Fibroblast of the aortic adventitia (primary cell): ENCODE results near the genes SLC41A2 and CRY1.

GRCh38 chr12:104858560-104858959 lies 99.5 kb downstream of the SLC41A2 start:
- CAGE, long polyA plus RNA: no peak

DNA sequence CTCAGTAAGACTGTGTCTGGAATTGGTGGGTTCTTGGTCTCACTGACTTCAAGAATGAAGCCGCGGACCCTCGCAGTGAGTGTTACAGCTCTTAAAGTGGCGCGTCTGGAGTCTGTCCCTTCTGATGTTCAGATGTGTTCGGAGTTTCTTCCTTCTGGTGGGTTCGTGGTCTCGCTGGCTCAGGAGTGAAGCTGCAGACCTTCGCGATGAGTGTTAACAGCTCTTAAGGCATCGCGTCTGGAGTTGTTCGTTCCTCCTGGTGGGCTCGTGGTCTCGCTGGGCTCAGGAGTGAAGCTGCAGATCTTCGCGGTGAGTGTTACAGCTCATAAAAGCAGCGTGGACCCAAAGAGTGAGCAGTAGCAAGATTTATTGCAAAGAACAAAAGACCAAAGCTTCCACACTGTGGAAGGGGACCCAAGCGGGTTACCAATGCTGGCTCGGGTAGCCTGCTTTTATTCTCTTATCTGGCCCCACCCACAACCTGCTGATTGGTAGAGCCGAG lies 53.5 kb downstream of the SLC41A2 start:
- CAGE, long polyA plus RNA: no peak

DNA sequence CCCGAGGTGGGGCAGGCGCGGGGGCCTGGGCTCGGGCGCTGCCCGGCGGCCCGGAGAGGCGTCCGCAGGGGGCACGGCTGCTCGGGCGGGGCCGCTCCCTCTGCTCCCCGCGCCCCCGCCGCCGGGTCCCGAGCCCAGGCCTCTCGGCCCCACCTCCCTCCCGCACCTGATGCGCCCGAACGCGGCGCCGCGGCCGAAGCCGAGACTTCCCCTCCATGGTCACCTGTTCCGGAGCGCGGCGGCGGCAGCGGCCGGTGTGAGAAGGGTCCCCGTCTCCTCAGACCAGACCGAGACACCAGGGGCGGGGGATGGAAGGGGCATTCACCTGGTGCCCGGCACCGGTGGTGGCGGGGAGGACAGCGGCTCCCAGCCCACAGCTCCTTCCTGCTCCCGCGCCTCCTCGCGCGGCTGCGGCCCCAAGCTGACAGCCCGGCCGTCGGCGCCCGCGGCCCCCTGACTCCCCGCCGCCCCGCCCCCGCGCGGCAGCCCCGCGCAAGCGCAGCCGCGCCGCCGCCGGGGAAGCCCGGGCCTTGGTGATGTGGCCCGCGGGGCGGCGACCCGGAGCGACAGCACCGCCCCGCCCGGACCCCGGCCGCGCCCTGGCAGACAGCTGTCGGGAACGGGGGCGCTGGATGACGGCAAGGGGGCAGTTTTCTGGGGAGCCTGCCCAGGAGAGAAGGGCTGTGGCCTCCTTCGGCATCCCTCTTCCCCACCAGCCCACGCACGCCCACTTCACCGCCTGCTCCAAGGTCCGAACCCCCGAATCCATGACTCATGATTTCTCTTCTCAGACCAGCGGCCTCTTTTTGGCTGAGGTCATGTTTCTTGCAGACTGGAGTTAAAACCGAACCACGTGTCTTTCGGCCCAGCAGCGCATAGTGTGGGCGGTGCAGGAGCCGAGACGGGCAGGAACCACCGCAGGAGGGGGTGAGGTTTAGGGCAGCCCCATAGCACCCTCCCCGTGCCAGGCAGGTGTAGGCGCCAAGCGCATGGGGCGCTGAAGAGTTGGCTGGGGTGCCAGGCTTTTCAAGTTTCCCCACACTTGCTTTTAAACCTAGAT lies at the start of gene SLC41A2:
Gene SLC41A2, minus strand, starts transcription at position 426 of the 1,060 bp plus-strand sequence.
- CAGE, long polyA plus RNA: no peak

DNA sequence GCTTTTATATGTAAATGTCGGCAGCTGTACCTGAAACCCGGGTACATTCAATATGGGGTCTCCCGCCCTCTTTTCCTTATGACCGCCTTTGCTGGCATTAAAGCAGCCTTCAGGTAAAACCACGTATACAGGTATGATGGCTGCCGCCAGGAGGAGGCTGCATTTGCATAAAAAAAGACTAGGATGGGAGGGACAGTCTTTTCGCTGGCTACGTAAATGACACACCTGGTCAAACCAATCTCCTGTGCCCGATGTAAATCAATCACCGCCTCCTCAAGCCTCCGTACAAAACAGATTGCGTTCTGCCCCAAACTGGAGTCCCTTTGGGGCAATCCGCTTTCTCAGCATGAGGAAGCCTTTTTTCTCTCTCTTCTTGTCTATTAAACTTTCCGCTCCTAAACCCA lies 8.1 kb upstream of the ALDH1L2 start:
- CAGE, long polyA plus RNA: no peak

DNA sequence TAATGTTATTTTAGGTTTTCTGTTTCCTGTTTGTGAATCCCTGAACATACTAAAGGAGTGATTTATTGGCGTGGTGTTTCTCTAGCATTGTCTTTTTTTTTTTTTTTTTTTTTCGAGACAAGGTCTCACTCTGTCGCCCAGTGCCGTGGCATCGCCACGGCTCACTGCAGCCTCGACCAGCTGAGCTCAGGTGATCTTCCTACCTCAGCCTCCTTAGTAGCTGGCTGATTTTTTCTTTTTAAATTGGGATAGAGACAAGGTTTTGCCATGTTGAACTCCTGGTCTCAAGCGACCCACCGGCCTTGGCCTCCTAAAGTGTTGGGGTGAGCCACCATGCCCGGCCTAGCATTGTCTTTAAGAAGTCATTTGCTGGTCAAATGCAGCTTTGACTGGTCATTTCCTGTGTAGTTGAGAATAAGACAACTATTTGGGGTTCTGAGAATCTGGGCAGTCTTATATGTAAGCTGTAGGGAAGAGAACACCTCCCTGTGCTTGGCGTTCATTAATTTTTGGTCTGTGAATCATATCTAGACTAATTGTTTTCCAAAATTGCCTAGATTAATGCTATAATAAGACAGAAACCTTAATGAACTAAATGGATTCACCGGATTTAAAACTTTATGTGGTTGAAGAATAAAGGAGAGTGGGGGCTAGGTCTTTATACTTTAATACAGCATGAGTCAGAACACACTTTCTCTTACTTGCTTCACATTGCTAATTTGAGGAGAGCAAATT lies 2.2 kb downstream of the WASHC4 start:
- CAGE, long polyA plus RNA: no peak

DNA sequence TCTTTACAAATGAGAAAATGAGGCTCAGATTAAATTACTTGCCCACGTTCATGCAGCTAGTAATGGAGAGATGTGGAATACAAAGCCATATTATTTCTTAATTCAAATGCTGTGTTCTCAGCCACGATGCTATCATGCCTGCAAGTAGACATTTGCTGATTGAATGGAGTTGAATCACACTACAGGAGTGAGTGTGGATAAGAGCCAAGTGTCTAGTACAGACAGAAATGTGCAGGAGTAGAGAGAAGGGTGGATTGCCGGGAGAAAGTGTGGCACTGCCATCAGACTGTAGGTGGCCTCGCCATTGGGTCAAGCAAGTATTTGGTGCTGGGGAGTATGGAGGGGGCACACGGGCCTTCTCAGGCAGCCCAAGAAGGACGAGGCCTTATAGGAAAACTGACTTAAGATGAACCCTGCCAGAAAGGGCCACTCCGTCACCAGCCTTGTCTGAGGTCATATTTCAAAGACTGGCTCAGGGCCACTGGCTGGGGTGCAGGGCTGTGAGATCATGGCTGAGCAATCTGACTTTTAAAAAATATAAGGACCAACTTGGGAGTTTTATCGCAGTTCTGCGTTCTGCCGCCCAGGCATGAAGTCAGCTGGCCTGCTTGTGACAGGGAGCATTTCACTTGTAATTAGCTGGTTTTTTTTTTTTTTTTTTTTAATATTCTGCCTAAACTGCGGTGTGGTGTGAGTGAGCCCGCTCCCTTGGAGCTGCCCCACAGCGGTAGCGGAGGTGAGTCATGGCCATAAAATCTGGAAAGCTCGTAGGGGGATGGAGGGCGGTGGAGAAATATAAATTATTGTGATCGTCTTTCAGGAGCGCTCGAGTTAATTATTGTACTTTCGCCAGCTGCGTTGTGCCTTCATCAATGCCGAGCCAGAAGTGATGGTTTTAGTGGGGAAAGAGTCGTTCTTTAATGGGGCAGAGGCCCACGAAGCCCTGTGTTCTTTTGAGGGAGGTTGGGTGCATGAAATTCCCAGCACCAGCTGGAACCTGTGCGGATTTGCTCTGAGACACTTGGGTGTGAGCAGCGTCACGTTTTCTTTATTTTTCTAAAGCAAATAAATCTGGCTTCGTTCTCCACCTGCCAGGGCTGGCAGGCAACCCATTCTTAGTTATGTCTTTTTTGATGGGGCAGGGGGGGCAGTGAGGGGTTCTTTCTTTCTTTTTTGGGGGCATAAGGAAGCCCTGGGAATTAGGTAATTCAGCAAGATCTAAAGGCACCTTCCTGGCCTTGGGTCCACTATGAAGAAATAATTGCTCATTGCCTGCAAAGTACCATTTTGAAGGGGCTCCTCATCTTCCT lies 231.8 kb downstream of the C12orf75 start:
- CAGE, long polyA plus RNA: no peak

- CAGE, long polyA plus RNA: no peak
Measured at GRCh38 chr12:105741629-105742192, 397.0 kb downstream of the NUAK1 start.

DNA sequence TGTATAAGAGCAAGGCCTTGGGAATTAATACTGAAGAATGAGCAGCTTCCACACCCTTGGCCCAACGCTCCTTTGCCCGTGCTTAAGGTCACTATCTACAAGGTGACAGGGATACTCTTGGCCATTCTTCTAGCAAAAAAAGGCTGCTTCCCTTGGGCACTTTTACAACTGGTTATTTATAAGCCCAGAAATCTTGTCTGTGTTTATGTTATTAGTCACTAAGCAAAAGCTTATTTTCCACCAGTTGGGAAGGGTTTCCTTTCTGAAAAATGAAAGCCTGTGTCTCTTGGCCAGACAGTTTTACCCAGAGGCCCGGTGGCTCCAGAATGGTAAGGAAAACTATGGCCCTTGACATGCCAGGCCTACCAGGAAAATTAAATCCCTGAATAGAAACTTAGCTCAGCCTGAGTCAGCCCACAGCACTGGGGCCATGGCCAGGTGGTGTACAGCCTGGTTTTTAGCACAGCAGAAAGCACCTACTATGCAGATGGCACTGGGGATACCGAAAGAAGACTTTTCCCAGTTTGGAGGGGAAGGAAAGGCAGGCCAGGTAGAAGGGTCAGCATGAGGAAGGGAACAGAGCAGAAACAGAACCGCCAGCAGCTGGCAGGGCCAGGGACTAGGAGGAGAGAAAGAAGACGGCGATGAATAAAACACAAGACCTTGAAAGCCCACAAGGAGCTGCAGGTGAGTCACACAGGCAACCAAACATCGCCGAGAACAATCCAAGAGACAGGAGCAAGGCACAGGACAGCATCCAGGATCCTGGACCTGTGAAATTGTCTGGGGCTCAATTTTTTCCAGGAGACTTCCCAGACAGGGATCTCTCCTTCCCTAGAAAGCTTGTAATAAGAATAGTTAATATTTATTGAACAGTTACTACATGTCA lies 47.6 kb downstream of the NUAK1 start:
- CAGE, long polyA plus RNA: no peak

- CAGE, long polyA plus RNA: no peak
Measured at GRCh38 chr12:106120219-106121276, 18.2 kb downstream of the NUAK1 start.

- CAGE, long polyA plus RNA: no peak
Measured at GRCh38 chr12:106121925-106122371, 16.8 kb downstream of the NUAK1 start.

DNA sequence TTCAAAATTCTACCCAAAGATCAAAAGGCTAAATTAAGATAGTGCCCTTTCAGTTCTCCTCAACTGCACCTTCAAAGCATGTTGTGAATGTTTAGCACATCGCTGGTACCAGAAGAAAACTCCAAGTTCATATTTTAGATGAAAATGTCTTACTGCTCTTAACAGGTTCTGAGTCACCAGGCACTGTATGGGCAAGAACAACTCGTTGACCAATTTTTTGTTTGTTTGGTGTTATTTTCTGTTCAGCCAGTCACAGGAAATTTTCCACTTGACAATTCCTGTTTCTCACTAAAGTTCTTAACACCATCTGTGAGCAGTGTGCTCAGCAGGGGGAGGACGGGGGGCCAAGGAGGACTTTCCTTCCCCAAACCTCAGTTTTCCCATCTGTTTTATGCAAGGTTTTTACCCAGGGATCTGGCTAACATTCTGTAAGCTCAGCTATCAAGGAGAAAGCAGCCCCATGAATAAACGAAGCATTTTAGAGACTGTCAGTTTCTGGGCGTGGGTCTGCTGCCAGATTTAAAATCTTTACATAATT lies 3.0 kb downstream of the NUAK1 start:
- CAGE, long polyA plus RNA: no peak

DNA sequence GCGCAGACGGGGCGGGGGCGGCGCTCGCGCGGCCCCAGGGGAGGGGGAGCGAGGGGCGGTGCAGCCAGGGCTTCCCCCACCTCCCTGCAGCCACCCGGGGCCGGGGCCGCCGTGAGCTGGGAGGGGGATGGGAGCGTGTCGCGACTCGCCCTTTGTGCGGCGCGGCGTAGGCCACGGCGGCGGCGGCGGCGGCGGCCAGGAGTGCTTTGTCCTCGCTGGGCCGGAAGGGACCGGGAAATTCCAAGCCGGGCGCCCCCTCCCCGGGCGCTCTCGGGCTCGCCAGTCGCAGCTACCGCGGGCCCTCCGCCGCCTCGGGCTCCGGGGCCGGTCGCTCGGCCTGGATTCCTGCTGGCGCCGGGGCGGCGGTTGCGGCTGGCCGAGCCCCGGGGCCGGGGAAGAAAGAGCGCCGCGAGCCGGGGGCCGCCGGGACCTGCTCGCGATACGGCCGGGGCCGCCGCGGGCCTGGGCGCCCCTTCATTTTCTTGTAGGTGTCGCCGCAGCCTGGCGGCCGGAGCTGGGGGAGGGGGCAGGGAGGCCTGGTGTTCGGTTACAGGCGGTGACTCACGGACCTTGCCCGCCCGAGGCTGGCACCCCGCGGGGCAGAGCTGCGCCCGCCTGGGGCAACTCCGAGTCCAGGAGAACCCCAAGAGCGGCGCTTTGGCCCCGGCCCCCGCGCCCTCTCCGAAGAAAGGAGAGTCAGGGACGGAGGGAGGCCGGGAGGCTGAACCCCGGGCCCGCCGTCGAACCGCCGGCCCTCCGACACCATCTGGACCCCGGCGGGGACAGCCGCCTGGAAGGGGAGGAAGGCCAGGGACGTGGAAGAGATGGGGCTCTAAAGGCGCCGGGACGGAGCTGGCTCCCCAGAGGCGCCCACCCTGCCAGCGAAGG lies 512 bp upstream of the NUAK1 start:
- CAGE, long polyA plus RNA: no peak

GRCh38 chr12:106227350-106228152 lies 20.3 kb downstream of the CKAP4 start:
- CAGE, long polyA plus RNA: no peak

GRCh38 chr12:106239648-106240532 lies 7.9 kb downstream of the CKAP4 start:
- CAGE, long polyA plus RNA: no peak

GRCh38 chr12:107074034-107074752 lies 19.2 kb downstream of the CRY1 start:
- CAGE, long polyA plus RNA: no peak

DNA sequence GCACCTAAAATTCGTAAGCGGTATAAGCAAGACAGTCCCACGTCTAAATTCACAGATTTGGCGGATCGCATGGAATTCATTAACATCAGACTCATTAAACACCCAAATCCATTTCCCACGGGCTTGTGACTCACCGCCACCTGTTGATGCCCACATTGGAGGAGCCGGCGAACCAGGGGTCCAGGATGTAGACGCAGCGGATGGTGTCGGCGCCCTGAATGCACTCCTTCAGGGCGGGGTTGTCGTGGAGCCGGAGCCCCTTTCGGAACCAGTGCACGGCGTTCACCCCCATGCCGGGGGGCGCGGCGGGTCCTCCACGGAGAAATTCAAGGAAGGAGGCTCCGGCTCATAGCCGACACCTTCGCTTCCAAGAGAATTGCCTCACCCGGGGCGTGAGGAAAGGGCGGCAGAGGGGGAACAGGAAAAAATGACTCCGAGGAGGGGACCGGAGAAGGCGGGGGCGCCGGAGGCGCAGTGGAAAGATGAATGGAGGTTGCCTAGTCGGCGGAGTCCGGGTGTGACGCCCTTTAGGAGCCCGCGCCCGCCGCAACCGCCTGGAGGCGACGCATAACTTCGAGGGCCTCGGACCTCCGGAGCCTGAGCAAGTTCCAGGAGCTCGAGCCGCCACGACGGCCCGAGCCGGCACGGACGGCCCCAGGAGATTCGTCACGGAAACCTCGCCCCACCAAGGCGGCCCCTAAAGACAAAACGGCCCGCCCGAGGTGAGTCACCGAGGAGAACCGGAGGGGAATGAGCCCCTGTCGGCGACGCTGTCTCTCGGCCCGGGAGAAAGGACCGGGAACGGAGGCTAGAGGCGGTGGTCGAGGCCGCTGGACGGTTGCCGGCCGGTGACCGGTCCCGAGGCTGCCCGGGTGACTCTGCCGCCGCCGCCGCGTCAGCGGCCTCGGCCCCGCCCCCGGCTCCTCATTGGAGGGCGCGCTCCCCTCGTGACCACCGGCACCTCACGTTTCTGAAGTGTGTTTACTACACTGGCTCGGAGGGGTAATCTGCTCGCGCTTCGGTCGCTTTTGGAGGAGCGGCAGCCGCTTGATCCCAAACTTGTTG lies at the start of gene CRY1:
Gene CRY1, minus strand, starts transcription at position 880 of the 1,065 bp plus-strand sequence.
- CAGE, long polyA plus RNA: no peak

GRCh38 chr12:107093735-107094123 lies 380 bp upstream of the CRY1 start:
- CAGE, long polyA plus RNA: no peak

GRCh38 chr12:107348938-107349337 lies 30.7 kb downstream of the ABTB3 start:
- CAGE, long polyA plus RNA: no peak

DNA sequence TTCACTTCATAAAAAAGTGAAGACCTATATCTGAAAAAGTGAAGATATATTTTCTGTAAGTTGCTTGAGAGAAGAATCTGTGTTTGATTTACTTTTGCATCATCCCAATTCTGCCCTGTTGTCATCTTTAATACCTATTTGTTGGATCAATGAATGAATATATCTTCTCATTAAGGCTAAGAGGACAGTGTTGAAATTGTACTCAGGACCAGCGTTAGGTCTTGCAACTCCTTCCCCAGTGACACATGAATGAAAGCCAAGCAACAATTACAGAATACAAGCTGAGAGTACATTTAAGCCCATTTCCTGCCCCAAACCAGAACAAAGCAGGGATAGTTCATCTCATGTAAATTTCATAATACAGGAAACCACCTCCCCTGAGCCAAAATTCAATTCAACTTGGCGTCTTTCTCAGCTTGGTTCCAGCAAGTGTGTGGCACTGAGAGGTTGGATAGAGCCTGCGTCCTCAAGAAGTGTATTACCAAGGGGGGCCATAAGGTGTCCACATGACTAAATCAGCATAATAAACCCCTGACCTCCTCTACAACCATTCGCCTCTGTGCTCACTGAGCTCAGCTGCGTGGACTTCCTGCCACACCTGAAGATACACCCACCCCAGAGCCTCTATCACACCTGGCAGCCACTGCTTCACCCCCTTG lies 53.9 kb downstream of the ABTB3 start:
- CAGE, long polyA plus RNA: no peak

- CAGE, long polyA plus RNA: no peak
Measured at GRCh38 chr12:107492394-107493309, 174.4 kb downstream of the ABTB3 start.